Thoracic aorta endothelial cell (primary cell): Measurements from ENCODE around the genes KDM5B, CHIT1, FMOD and PRELP.

- CAGE, long polyA plus RNA: no peak
Observed at GRCh38 chr1:202643181-202644129, 66.8 kb downstream of the SYT2 start.

GRCh38 chr1:202766636-202767730 lies 41.2 kb downstream of the KDM5B start:
- CAGE, long polyA plus RNA: no peak

GRCh38 chr1:202807894-202809040 lies at the start of gene KDM5B:
Gene KDM5B, minus strand, starts transcription at chr1:202808421.
- CAGE, long polyA plus RNA: no peak

DNA sequence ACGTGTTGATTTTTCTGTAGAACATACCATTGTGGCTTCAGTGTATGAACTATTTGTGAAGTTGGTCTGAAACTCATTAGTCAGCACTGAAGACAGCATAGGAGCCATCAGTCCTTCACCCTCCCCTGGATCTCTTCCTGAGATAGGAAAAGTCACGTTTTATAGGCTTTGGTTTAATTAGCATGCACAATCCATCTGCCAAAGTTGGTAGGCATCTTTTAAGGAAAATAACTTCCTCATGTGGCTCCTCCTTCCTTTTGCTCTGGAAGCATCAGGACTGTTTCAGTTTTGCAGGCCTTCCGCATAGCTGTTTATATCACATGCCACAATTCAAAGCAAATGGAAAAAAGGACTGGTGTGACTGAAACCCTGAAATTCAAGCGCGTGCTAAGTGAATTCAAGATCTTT lies 1.5 kb upstream of the RABIF start:
- CAGE, long polyA plus RNA: no peak

DNA sequence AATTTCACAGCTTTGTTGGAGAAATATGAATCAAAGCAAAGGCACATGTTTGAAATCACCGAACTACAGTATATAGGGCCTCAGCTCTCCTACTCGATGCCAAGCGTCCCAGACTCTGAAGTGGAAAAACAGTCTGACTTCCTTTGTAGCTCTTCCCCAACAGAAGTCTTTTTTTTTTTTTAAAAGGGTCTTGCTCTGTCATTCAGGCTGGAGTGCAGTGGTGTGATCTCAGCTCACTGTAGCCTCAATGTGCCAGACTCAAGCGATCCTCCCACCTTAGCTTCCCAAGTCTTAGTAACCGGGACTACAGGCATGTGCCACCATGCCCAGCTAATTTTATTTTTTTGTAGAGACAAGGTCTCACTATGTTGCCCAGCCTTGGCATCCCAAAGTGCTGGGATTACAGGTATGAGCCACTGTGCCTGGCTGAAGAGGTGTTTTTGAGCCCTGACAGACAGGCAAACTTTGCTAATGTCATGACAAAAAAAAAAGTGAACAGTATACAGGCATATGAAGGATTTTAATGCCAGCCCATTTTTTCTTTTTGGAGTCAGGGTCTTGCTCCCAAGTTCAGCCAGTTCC lies 3.0 kb downstream of the ADIPOR1 start:
- CAGE, long polyA plus RNA: no peak

DNA sequence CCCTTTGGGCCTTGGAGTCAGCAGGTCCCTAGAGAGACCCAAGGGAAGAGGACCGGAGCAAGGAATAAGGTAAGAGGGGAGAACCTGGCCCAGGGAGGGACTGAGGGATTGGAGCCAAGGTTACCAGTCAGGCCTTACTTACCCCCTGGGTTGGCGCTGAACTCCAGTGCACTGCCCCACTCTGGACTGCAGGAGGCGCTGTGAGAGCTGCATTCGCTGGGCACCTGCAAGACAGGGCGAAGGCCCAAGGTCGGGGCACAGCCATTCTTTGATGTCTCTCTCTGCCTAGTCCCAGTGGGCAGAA lies 1.4 kb downstream of the MYOG start:
- CAGE, long polyA plus RNA: no peak

- CAGE, long polyA plus RNA: no peak
Observed at GRCh38 chr1:203129733-203130360, 2.3 kb downstream of the ADORA1 start.

DNA sequence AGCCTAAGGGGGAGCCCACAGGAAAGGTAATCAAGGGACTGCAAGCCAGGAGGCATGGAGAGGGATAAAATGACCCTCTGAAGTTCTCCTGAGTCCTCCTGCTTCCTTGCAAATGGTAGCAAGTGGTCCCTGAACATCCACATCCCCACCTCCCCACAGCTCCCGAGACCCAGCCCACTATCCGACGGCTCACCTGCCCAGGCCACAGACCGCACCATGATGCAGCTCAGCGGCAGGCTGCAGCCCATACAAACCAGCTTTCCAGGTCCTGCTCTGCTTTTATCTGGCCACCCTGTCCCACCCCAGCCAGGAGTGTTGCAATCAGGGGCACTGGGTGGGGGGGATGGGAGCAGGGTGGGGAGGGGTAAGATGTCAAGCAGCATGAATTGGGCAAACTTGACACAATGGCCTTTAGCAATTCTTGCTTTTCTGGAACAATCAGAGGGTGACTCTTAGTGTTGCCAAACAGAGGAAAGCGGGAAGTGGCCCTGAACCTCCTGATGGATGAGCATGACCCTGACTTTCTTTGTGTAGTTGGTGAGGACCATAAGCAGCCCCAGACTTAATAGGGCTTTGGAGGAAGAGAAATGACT lies at the start of gene CHIT1:
CHIT1 (minus strand) TSS at position 255 of the 593 bp plus-strand sequence.
- CAGE, long polyA plus RNA: no peak

DNA sequence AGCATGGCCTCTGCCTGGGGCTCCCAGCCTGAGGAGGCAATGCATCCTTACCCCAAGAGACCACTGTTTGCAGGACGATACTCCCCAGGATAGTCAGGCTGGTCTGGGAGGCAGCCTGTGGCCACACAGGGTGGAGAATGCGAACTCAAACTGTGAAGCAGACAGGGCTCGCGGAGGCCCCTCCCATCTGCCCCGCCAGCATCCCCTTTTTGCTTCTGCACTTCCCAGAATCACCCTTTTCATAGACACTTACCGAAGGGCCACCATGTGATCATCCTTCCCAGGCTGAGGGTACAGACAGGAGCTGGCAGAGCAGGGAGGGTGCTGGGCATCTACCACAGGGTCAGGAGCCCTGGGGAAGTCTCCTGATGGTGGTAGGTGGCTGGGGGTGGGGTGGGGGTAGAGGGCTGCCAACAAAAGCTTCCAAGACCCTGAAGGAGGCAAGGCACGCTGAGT lies 31.4 kb upstream of the BTG2 start:
- CAGE, long polyA plus RNA: no peak

DNA sequence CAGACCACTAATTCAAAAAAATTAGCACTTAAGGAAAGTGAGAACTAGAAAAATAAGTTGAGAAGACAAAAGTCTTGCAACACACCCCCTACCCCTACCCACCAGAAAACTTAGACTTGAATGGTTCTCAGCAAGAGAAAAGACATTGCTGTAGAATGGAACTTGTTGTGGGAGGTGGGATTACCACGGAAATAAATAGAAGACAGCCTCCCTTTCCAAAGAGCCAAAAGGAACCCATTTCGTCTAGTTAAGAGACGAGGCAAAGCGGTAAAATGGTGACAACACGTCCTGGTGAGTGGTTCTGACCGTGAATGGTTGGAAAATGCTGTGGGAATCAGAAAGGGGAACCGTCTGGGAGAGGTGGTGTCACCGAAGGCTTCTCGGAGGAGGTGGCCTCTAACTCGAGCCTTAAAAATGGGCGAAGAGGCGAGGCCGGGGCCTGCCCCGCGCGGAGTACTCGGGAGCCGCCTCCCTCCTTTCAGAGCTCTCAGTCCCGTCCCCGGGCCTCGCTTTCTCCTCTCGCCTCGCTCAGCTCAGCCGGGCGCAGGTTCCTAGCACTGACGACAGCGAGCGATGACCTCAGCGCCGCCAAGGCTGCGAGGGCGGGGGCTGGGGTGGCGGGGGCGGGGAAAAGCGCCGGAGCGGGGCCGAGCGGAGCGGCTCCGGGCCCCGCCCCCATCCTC lies 427 bp upstream of the BTG2 start:
- CAGE, long polyA plus RNA: no peak

DNA sequence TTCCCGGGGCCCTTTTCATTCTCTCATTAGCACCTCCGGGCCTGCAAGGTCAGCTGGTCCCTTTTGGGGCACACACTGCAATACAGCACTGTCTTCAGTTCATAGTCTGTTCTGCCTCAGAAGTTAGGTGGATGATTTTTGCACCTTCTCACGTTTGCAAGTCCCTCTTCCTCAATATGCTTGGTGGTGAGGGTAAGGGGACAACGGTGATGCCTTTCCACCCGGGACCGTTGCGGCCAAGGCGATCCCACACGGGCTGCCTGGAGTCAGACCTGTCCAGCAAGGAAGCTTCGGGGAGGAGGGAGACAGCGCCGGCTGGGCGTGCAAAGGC lies 21.6 kb downstream of the BTG2 start:
- CAGE, long polyA plus RNA: no peak

DNA sequence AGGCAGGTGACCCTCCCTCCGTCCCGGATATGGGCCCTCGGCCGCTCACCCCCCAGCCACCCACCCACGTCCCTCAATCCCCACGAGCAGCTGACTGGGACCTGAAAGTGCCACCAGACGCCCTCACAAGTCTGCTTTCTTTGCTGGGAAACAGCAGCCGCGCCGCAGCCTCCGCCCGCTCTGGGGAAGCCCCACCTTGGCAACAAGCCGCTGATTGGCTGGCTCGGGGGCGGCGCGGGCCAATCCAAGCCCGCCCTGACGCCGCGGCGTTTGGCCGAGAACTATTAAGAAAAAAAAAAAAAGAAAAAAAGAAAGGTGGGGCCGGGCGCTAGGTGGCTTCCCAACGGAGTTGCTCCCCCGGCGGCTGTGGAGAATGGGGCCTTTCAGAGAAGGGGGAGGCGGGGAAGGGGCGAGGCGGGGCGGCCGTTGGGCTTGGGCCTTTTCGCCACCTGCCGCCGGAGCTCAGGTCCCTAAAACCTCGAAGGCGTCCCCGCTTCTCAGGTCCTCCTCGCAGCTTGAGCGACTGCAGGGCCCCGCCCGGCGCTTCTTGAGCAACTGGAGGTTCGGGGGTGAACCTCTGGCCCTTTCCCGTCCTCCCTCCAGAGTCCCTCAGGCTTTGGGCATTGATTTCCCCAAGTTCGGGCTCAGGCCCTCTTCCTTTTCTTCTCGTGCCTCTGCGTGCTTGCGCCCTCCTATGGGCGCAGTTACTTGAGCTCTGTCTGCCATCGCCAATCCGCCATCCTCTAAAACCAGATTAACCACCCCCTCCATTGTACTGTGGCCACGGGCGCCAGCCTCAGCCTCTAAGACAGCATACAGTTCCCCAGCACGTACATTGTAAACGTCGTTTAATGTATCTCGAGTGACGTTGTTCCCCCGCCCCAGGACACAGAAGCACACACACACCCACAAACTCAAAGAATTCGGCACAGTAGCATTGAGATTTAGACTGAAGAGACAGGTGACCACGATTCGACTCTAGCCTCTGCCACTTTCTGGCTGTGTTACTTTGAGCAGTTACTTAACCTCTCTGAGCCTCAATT lies 22.3 kb downstream of the BTG2 start:
- CAGE, long polyA plus RNA: no peak

GRCh38 chr1:203350949-203351564 lies at the start of gene FMOD:
Gene FMOD, minus strand, starts transcription at chr1:203351122.
- CAGE, long polyA plus RNA: no peak

GRCh38 chr1:203364376-203365235 lies 13.7 kb upstream of the FMOD start:
- CAGE, long polyA plus RNA: no peak

DNA sequence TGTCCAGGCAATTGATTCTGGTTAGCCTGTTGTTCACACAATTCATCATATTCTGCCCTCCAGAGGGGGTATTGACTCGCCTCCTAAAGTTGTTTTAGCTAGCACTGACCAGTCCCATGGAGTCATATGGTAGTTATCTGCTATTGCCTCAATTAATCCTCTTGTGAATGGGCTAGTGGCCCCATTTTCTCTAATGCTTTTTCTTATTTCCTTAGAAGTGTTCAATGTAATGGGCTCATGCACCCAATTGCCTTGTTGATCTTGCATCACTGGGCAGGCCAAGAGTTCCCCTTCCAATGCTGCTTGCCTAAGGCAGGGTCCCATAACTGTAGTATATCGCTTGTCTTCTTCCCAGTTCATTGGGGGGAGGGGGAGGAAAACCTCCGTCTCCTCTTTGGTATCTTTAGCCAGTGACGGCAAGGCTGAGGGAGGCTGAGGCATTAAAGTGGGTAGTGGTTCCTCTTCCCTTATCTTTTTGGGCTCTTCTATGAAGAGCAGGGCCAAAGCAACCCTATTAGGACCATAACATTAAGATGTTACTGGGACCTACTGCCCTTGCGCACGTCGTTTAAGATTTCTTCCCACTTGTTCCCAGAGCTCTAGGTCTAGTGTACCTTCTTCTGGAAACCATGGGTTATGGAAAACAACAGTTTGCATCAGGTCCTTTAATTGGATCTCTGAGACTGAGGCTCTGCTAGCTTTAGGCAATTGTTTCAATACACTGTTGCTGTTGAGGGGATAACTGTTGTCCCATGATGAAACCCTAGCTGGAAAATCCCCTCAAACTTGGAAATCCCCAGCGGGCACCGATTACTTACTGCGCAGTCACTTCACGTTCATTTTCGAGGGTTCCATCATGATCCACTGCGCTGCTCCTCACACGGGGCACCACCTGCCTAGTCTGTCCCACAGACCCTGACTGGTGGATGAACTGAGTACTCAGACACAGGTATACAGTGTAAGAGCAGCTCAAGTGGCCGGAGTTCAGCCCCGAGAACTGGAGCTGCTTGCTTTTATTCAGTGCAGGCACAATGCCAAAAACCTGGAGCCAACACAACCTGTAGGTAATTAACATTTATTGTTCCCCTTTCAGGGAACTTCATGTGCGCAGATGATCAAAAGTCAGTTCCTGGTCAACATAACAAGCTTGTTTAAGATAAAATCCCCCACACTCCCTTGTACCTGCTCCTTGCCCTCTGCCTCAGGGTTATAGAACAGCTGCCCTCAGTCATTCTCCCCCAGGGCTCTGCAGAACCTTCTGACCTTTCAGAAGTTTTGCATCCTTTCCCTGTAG lies 46.9 kb upstream of the PRELP start:
- CAGE, long polyA plus RNA: no peak

DNA sequence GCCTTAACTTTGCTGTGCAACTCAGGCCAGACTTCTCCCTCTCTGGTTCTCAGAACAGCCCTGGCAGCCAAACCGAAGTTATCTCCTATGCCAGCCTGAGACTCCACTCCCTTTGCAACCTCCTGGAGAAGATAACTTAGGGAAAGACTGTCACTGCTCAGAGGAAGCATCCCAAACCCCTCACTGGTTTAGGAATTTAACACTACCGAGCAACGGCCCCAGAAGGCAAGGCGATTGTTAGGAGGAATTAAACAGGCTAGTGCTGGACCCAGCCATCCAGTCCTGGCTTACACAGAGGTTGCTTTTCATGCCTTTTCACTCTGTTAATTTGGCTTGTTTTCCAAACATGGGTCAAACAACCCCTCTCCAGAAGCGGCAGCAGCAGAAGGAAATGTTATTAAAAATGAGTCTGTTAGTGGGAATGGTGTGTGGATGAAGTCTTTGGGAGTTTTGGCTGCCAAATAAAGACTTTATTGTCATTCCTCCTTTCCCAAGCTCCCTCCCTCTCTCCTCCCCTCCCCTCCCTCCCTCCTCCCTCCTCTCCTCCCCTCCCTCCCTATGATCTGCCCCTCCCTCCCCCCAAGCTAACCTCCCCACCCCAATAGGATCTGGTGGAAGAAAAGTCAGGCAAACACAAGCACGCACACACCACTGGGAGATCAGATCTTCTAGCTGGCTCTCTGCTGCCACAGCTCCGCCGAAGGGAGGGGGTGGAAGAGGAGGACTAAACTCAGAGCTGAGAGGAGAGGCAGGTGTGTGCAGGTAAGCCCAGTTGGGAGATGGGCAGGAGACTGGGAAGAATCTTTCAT lies at the start of gene PRELP:
PRELP (plus strand) TSS at position 630 of the 809 bp plus-strand sequence.
- CAGE, long polyA plus RNA: no peak

- CAGE, long polyA plus RNA: no peak
Observed at GRCh38 chr1:203743231-203744529, 21.3 kb upstream of the LAX1 start.

DNA sequence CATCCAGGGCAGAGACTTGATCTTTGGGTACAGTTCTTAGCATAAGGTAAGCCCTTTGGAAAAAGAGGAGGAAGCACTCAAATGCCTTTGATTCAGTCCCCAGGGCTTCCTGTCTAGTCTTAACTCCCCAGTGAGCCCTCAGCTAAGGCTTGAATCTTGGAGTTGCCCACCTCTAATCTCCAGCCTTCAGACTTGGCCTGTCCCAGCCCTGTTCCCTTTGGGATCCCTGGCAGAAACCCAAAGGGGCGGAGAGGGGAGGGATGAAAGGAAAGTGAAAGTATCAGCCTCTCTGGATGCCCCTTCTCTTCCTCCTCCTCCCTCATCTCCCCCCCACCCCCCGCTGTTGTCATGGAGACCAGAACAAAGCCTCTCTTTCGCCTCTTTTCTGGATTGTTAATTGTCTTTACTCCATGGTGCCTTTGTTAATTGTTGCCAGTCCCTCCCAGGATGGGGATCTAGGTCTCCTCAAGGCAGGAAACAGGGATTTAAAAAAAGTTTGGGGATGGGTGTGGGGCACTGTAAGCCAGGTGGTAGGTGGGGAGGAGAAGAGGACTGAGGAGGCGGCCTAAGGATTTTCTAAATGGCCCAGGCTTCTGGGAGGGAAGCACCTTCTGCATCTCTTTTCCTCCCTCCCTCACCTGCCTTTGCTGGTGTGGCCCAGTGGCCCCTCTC lies 7.7 kb upstream of the SOX13 start:
- CAGE, long polyA plus RNA: no peak

DNA sequence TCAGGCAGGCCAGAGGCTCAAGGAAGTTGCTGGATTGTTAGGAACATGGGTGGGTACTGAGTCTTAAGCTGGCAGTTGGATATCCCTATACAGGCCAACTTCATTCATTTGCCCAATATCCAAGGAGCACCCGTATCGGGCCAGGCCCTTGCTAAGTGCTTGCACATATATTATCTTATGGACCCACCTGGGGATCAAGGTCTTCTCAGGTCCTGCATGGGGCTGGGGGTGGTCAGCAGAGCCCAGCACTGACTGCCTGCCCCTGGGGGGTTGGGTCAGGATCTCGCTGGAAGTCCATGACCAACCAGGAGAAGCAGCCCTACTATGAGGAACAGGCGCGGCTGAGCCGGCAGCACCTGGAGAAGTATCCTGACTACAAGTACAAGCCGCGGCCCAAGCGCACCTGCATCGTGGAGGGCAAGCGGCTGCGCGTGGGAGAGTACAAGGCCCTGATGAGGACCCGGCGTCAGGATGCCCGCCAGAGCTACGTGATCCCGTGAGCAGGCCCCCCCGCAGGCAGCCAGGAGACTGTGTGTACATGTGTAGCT lies 27.4 kb downstream of the ETNK2 start:
- CAGE, long polyA plus RNA: no peak

GRCh38 chr1:204130067-204130757 lies 21.6 kb downstream of the ETNK2 start:
- CAGE, long polyA plus RNA: no peak